Right atrium auricular region (tissue), 2 donors: ENCODE results near the genes YKT6 and CAMK2B.

- PRO-cap: unidirectional peak, minus-strand start at chr7:43585661
- RAMPAGE, long total RNA, 2 experiments: no peak in any of the 2 experiments
Measured at GRCh38 chr7:43585491-43586034, 2.7 kb downstream of the STK17A start.

GRCh38 chr7:43834454-43834864 is 34.9 kb downstream of the MRPS24 start:
- PRO-cap: no peak
- RAMPAGE, long total RNA, 2 experiments: no peak in any of the 2 experiments

GRCh38 chr7:44038811-44039709 is 5.4 kb upstream of the DBNL start:
- PRO-cap: no peak
- RAMPAGE, long total RNA, 2 experiments: start-site peak on the plus strand in 1 of 2 experiments, at chr7:44039106-44039547 at its widest, 11 to 31 reads per replicate; start-site peak on the minus strand in 1 of 2 experiments, at chr7:44038981-44038986 at its widest, 6 reads per replicate

GRCh38 chr7:44075298-44076206 is 6.8 kb downstream of the POLM start:
- PRO-cap: no peak
- RAMPAGE, long total RNA, 2 experiments: no peak in any of the 2 experiments

GRCh38 chr7:44088468-44088766 is 6.1 kb upstream of the POLM start:
- PRO-cap: no peak
- RAMPAGE, long total RNA, 2 experiments: no peak in any of the 2 experiments

DNA sequence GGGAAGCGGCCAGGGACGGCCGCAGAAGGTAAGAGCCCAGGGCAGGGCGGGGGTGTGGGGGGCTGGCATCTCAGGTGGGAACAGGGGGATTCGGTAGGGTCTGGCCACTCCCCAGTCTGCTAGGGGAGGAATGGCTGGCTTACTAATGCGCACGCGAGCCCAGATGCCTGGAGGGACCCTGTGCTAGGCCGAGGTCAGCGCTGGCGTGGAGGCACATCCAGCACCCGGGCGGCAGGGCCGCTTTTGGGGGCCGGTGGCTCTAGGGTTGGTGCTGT is 683 bp downstream of the AEBP1 start:
- PRO-cap: bidirectional peak, plus-strand start at position 142 of the sequence, minus-strand start at position 132 of the sequence; unidirectional peak, minus-strand start at position 245 of the sequence
- RAMPAGE, long total RNA, 2 experiments: no peak in any of the 2 experiments

DNA sequence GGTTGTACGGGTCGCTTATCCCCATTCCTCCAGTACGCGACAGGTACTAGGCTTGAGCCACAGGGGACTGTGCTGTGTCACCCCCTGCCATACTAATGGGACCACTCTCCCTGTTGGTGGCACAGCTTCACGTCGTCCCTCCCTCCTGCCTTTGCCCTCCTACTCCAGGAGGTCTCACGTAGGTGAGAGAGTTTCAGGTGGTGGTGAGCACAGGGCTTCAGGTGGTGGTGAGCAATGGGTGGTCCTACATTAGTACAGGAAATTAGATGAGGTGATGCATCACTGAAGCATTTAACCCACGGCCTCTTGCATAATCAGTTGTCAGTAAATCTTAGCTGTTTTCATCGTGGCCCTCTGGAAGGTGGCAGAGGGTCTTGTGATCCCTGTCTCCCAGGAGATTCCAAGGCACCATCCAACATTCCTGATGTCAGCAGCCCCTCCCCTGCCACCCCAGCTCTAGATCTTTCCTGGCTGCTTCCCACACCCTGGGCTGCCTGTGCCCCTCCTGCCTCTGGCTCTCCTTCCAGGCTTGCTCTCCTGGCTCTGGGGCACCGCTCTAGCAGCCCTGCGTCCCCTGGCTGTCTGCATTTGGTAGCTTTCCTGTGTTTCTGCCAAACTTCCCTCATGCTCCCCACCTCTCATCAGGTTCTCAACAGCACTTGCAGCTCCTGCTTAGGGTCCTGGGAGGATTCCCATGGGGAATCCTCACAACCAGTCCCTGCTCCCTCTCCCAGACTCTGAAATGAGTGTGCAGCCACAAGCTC is 1.2 kb downstream of the AEBP1 start:
- PRO-cap: unidirectional peak, minus-strand start at position 256 of the sequence; unidirectional peak, minus-strand start at position 376 of the sequence
- RAMPAGE, long total RNA, 2 experiments: no peak in any of the 2 experiments

- PRO-cap: bidirectional peak, plus-strand start at chr7:44132342, minus-strand start at chr7:44132130
- RAMPAGE, long total RNA, 2 experiments: no peak in any of the 2 experiments
Measured at GRCh38 chr7:44132213-44132483, 8.8 kb upstream of the POLD2 start.

- PRO-cap: bidirectional peak, plus-strand start at chr7:44200980, minus-strand start at chr7:44200849
- RAMPAGE, long total RNA, 2 experiments: no peak in any of the 2 experiments
Measured at GRCh38 chr7:44200732-44201432, at the start of gene YKT6. YKT6 (plus strand) TSS chr7:44200978.

GRCh38 chr7:44223664-44224095 is 22.9 kb downstream of the YKT6 start:
- PRO-cap: no peak
- RAMPAGE, long total RNA, 2 experiments: no peak in any of the 2 experiments

DNA sequence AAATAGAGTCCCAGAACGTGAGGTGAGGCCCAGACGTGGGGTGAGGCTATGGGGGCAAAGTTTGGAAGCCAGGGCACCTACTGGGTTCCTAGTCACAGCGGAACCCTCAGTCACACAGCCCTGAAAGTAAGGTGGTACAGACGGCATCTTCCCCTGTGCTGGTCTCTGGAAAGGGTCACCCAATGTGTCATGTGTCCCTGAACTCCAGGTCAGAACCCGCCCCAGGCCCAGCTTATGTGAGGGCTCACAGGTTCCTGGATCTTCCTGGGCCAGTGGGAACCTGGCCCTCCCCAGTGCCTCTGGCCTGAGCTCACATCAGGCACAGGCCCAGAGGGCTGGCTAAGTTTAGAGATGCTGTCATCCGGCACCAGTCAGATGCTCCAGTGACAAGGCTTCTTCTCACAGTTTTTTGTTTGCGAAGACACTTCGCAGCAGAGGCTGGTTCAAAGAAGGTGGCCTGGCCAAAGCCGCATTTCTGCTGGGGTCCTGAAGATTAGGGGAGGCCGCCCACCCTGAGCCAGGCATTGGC is 11.8 kb downstream of the CAMK2B start:
- PRO-cap: bidirectional peak, plus-strand start at position 424 of the sequence, minus-strand start at position 301 of the sequence
- RAMPAGE, long total RNA, 2 experiments: no peak in any of the 2 experiments

GRCh38 chr7:44322611-44323184 is 2.7 kb downstream of the CAMK2B start:
- PRO-cap: bidirectional peak, plus-strand start at chr7:44322910, minus-strand start at chr7:44322735
- RAMPAGE, long total RNA, 2 experiments: no peak in any of the 2 experiments

GRCh38 chr7:44325229-44326328 is at the start of gene CAMK2B:
CAMK2B (minus strand) TSS chr7:44325594.
- PRO-cap: bidirectional peak, plus-strand start at chr7:44325632, minus-strand start at chr7:44325493; unidirectional peak, minus-strand start at chr7:44326062
- RAMPAGE, long total RNA, 2 experiments: start-site peak on the minus strand in 1 of 2 experiments, at chr7:44325445-44325477 at its widest, 51 reads per replicate

GRCh38 chr7:44535926-44536410 is 5.2 kb downstream of the NPC1L1 start:
- PRO-cap: no peak
- RAMPAGE, long total RNA, 2 experiments: no peak in any of the 2 experiments

GRCh38 chr7:44615038-44615564 is 8.7 kb downstream of the OGDH start:
- PRO-cap: no peak
- RAMPAGE, long total RNA, 2 experiments: no peak in any of the 2 experiments

DNA sequence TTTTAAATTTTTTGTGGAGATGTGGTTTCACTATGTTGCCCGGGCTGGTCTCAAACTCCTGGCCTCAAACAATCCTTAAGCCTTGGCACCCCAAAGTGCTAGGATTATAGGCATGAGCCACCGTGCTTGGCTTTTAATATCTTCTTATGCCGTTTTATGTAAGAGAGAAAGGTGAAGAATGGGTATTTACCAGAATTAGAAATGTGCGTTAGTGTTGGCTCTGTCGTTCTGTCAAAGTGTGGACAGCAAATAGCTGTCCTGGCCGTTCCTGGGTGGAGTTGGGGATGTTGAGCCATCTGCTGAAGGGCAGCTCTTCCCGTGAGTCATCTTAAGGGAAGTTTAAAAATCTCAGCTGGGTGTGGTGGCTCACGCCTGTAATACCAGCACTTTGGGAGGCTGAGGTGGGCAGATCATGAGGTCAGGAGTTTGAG is 14.8 kb downstream of the OGDH start:
- PRO-cap: unidirectional peak, minus-strand start at position 260 of the sequence
- RAMPAGE, long total RNA, 2 experiments: no peak in any of the 2 experiments

DNA sequence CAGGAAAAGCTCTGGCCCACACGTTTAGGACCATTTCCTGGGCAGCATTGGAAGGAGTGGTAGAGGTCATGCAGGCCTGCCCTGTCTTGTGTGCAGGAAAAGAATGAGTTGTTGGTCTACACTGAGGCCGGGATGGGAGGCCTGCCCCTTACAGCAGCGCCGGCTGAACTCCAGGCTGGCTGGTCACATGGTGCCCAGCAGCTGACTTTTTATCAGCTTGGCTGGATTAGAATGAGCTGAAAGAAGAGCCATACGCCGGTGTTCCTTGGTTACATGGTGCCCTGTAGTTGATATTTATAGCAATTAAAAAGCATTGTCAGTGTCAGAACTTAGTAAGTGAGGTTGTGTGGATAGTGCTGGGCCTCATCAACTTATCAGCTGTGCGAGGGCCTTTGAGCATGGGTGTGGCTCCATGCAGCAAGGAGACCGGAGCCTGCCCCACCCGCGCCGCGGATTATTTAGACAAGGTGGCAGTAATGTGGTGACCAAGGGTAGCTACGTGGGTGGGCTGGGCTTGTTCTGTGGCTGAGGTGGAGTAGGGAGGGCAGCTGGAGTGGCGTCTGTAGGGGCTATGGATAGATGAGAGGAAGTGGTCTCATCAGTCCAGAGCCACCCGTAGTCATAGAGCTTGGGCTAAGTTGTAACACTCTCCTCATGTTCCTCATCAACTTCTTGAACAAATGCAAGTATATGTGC is 28.7 kb downstream of the OGDH start:
- PRO-cap: bidirectional peak, plus-strand start at position 374 of the sequence, minus-strand start at position 185 of the sequence
- RAMPAGE, long total RNA, 2 experiments: no peak in any of the 2 experiments

DNA sequence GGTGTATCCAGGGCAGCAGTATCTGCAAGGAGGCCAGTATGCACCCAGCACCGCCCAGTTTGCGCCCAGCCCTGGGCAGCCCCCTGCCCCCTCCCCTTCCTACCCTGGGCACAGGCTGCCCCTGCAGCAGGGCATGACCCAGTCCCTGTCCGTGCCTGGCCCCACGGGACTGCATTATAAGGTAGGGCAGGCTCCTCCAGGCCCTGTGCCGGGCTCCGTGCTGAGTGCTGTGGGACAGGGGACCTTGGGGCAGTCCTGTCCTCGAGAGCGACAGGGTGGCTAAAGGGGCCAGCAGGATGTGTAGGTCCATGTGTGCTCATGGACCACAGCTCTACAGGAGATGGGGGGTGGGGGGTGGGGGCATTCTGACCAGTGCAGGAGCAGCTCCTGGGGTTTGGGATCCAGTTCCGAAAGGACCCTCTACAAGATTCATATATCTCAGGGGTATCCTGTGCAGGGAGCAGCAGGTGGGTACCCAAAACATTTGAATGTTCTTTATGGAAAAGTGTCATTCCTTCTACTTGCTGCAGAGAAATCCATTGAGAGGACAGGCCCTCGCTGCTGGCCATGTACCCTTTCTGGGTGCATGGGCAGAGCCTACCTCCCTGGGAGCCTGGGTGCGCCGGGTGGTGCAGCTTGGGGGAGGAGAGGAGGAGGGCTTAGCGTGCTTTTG is 10.8 kb downstream of the ZMIZ2 start:
- PRO-cap: no peak
- RAMPAGE, long total RNA, 2 experiments: no peak in any of the 2 experiments

DNA sequence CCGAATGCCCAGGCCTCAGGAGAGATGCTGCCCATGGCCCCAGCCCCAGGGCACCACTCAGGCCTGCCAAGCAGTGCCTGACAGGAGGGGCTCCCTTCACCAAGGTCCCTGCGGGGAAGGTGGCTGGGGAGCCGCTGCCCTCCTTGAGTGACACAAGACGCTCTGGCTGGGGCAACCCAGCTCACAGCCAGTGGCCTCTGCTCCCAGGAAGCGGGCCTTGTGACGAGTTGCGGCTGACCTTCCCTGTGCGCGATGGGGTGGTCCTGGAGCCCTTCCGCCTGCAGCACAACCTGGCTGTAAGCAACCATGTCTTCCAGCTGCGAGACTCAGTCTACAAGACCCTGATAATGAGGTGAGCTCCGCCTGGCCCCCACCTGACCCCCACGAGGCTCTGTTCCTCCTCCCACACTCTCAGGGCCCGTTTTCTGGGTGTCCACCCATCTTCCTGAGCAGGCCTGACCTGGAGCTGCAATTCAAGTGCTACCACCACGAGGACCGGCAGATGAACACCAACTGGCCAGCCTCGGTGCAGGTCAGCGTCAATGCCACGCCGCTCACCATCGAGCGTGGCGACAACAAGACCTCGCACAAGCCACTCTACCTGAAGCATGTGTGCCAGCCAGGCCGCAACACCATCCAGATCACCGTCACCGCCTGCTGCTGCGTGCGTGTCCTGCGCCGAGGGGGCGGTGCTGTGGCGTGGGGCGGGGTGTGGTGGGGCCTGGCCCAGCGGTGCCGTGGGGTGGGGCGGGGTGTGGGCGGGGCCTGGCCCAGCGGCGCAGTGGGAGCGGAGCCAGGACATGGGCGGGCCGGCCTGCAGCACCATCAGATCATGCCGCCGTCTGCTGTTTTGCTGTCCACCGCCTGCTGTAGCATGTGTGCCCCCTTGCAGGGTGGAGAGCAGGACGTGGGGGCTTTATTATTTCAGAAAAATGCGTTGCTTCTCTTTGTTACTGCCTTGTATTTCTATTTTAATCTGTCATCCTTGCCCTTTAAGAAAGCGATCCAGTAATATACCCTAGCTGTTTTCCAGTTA is 12.9 kb downstream of the ZMIZ2 start:
- PRO-cap: no peak
- RAMPAGE, long total RNA, 2 experiments: no peak in any of the 2 experiments

- PRO-cap: no peak
- RAMPAGE, long total RNA, 2 experiments: no peak in any of the 2 experiments
Measured at GRCh38 chr7:44799310-44800028, 3.0 kb downstream of the PPIA start.